AG08470 (cell line): ENCODE measurements around the gene LPCAT1.

DNA sequence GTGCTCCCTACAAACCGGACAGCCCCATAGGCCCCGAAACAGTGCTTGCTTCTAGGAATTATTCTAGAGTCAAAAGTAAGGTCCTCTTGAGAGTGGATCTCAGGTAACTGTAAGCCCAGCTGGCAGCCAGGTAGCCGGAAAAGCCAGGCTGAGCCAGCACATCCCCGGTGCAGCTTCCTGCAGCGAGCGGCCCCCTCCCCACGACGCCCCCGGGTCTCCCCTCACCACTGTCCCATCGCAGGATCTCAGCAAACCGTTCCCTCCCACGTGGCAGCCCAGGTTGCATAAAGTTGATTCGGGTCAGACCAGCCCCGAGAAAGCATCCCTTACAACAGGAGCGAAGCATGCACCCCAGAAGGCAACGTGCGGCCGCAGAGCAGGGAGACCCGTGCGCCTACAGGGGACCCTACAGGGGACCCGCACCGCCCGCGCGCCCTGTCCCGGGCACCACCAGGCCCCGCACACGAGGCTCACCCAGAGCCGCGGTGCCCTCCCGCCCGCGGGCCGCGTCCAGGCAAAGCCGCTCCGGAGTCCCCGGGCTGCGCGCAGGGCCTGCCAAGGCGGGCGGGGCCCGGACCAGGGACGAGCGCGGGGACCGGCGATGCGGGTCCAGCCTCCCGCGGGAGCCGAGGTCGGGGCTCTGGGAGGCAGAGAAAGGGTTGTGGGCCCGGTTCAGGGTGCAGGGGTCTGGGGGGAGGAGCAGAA lies 880 bp downstream of the LPCAT1 start:
- RRBS = 2% methylated on average over 29 of the region's 54 CpGs

GRCh38 chr5:1523433-1524510 lies at the start of gene LPCAT1:
TSS of gene LPCAT1 (minus strand) at chr5:1523960.
- RRBS = under 1% methylated on average over 76 of the region's 140 CpGs

GRCh38 chr5:1552743-1553379 lies 29.1 kb upstream of the LPCAT1 start:
- RRBS = 9% methylated on average over 6 of the region's 27 CpGs

DNA sequence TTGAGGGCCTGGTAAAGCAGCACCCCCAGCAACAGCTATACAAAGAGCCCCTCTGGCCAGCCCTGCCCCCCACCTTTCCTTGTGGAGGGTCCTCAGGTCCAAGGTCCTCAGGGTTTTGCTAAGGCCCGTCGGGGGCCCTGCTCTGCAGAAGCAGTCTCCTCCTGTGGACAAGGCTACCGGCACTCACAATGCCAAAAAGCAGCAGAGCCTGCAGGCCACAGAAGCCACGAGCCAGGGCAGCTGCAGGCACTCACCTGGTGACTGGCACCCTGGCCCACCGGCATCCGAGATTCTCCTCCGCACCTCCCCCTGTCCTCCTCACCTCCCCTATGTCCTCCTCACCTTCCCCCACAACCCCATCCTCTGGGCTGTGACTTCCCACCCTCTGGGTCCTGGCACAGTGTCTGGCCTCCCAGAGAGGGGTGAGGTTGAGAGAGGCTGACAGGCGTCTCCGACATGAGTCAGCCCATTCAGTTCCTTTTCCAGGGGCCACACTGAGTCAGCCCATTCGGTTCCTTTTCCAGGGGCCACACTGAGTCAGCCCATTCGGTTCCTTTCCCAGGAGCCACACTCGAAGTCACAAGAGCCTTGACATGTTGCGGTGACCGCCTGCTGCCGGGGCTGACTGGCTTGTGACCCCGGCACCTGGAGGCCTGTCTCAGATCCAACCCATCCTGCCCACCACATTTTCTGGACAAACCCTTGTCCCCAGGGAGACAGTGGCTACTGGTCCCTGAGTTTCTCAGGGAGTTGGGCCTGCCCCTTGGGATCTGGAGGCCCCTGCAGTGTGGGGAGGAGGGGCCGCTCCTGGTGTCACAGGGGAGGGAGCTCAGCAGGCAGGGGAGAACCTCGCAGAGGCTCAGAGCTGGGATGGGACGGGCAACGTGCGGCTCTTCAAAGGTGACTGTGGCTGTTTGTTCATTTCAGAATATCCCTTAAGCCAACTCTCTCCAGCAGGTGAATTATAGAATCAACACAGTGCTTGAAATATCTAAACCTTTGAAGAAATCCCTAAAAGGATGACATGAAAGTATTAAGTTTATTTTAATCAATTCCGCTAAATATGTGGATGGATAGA lies 40.3 kb upstream of the LPCAT1 start:
- RRBS = 82% methylated on average over 2 of the region's 22 CpGs

GRCh38 chr5:1570656-1571440 lies 47.1 kb upstream of the LPCAT1 start:
- RRBS = no CpG with 5 or more reads among the region's 19 CpGs

- RRBS = 5% methylated on average over 25 of the region's 55 CpGs
These were observed 413 bp downstream of the IRX4 start for GRCh38 chr5:1882202-1882821.

DNA sequence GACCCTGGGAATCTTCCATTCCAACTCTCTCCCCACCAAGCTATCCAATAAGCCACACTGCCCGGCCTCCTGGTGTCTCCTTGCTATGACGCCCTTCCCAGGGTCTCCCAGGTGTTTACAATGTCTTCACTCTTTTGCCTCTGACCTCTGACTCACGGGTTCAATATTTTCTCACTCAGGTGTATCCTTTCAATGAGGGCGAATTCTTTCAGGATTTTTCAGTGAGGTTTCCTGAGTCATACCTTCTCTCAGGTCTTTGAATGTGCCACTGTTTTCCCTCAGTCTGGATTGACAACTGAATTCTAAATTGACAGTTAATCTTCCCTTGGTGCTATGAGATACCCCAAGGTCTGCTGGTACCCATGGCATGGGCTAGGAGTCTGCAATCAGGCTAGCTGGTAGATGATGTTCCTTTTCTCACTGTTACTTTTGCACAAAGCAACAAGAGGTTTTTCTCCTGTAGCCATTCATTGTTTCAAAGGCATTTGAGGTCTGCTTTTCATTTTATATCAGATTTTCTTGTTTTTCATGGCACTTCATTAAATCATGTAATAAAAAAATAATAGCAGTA lies 53.8 kb upstream of the IRX4 start:
- RRBS = no CpG with 5 or more reads among the region's 4 CpGs

- RRBS = no CpG with 5 or more reads among the region's 7 CpGs
These were observed 284.2 kb upstream of the IRX1 start for GRCh38 chr5:3311467-3311826.

DNA sequence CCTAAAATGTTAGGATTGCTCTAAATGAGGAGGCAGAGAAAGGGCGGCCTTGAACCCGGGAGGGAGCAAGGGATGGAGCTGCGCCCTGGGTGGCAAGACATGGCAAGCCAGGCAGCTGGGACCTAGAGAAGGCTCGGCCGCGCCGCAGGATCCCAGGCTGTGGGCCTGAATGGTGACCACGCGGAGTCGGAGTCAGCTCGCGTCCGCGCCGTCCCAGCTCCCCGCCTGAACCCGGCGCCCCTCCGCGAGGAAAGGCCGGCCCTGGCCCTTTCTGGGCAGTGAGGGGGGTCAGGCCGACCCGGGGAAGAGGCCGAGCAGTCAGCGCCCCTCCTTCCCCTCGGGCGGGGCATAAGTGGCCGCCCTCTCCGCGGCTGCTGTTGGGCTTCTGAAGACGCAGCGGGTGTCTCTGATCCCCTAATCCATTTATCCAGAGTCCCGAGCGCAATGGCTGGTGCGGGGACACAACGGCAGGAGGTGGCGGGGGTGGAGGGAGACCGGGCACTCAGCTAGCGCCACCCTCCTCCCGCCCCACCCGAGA lies 10.7 kb downstream of the IRX1 start:
- RRBS = 7% methylated on average over 3 of the region's 41 CpGs

- RRBS = no CpG with 5 or more reads among the region's 6 CpGs
These were observed 239.0 kb upstream of the ADAMTS16 start for GRCh38 chr5:4901183-4901482.

DNA sequence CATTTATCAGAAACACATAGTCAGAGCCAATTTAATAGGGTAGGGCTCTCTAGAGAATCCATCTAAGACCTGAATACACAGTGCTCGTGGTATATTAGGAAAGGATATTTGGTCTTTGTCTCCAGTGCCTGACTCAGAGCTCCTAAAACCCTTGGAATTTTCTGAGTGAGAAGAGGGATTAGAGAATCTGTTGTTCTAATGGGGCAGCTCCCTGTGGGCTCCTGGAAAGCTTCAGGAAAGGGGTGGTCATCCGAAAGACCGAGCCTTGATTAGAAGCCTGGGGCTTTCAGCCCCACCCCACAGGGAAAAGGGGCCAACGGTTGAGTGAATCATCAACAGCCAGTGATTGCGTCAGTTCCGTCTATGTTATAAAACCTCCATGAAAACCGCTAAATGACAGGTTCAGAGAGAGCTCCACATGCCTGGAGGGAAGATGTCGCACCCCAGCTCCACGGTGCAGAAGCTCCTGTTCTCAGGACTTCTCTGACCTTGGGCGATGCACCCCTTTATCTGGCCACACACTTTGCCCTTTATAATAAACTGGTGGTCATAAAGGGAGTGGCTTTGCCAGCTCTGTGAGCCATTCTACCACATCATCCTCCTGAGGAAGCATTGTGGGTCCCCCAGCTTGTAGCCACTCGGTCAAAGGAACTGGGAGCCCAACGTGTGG lies 71.1 kb upstream of the ICE1 start:
- RRBS = no CpG with 5 or more reads among the region's 12 CpGs

DNA sequence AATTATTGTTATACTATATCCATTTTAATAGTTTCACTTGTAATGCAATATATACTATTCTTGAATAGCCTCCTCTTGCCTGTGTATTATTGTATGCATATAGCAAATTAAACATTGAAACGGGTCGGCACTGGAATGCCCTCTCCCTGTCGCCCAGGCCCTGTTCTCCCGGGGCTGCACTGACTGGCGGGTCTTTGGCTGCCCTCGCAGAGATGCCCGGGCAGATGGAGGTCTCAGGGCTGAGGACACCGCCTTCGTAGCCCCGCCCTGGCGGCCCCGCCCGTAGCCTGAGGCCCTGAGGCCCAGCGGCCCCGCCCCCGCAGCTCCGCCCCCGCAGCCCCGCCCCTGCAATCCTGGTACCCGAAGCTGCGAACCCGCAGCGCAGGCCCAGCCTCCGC lies 71.9 kb downstream of the ICE1 start:
- RRBS = 4% methylated on average over 4 of the region's 24 CpGs

GRCh38 chr5:5688034-5688618 lies 265.6 kb downstream of the ICE1 start:
- RRBS = 24% methylated on average over 4 of the region's 4 CpGs

GRCh38 chr5:5985188-5985595 lies 393.2 kb downstream of the MED10 start:
- RRBS = no CpG with 5 or more reads among the region's 2 CpGs

DNA sequence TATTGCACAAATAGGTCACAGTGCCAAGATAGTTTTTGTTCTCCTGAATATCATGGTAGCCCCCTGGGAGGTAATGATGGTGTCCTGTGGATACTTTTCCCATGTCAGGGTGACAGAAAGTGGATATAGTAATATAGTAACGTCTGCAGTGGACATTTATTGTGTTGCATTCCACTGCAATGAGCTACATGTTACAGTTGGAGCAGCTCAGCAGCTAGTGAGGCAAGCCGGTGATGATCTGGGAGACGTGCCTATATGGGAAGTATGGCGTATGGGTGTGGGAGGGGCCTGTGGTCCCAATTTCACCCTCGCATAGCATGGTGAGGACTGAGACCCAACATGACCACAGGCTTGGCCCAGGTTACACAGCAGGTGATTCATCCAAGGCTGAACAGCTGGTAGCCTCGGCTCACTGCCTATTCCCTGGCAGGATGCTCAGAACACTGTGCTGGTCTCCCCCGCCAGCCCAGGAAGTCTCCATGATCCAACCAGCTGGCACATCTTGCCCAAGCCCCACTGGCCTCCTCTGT lies 81.6 kb downstream of the NSUN2 start:
- RRBS = no CpG with 5 or more reads among the region's 7 CpGs

GRCh38 chr5:6593164-6593469 lies 39.7 kb downstream of the NSUN2 start:
- RRBS = no CpG with 5 or more reads among the region's 8 CpGs

DNA sequence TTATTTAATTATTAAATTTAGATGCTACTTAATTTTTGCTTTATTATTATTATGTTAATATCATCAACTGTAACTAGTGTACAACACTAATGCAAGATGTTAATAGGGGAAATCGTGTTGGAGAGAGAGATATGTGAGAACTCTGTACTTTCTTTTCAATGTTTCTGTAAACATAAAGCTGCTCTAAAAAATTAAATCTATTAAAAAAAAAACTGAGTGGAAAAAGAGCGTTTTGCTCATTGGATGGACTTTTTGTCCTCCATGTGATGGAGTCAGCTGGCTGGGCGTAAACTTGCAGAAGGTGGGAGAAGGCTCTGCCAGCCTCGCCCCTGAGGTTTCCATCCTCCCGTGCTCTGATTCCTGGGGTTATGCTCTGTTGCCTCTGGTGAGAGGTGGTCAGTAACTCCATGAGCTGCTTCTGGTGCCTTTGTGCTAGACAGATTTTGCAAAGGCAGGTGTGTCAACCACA lies 39.0 kb upstream of the TENT4A start:
- RRBS = no CpG with 5 or more reads among the region's 5 CpGs

GRCh38 chr5:6715660-6716594 lies 2.7 kb downstream of the TENT4A start:
- RRBS = no CpG with 5 or more reads among the region's 18 CpGs

- RRBS = no CpG with 5 or more reads among the region's 16 CpGs
These were observed 19.5 kb downstream of the TENT4A start for GRCh38 chr5:6732449-6733432.

DNA sequence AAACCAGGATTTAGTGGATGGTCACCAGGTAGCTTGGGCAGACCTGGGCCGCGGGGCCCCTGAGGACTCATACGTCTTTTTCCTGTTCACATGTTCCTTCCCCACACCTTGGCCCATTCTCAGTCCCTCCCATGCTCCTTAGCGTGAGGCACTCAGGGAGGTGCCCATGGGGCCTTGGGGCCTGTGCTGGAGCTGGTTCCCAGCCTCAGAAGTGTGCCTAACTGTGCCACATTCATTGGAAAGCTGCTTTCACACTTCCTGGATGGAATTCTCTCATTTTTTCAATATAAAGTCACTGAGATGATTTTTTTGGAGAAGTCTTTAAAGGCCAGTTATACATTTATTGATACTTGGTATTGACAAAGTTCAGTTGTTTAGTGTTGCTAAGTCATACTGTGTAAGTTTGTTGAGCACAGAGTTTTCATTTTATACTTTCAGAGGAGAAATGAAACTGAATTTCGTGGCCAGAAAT lies 23.8 kb downstream of the TENT4A start:
- RRBS = no CpG with 5 or more reads among the region's 5 CpGs